Temporal lobe (tissue), 2 donors: ENCODE measurements around the genes CD300LD, KCTD2 and UNK.

- RAMPAGE, long total RNA = no peak
Measured at GRCh38 chr17:74592065-74592572, at the start of gene CD300LD. TSS of gene CD300LD (minus strand) at chr17:74592283.

GRCh38 chr17:74750215-74751086, 2.0 kb downstream of the NHERF1 start:
- RAMPAGE, long total RNA = no peak

- RAMPAGE, long total RNA = no peak
Measured at GRCh38 chr17:74998613-74999249, 11.3 kb downstream of the CDR2L start.

GRCh38 chr17:75046818-75047754, at the start of gene KCTD2:
TSS of gene KCTD2 (plus strand) at chr17:75047225.
- RAMPAGE, long total RNA = start-site peak on the minus strand at chr17:75046947-75046983, 7,926 and 1,591 reads in 2 replicates

- RAMPAGE, long total RNA = no peak
Measured at GRCh38 chr17:75088046-75088464, 301 bp downstream of the SLC16A5 start.

- RAMPAGE, long total RNA = no peak
Measured at GRCh38 chr17:75135769-75136403, 4.3 kb upstream of the NT5C start.

GRCh38 chr17:75152542-75153139, 1.7 kb downstream of the JPT1 start:
- RAMPAGE, long total RNA = no peak

GRCh38 chr17:75155013-75155334, 662 bp upstream of the JPT1 start:
- RAMPAGE, long total RNA = no peak

DNA sequence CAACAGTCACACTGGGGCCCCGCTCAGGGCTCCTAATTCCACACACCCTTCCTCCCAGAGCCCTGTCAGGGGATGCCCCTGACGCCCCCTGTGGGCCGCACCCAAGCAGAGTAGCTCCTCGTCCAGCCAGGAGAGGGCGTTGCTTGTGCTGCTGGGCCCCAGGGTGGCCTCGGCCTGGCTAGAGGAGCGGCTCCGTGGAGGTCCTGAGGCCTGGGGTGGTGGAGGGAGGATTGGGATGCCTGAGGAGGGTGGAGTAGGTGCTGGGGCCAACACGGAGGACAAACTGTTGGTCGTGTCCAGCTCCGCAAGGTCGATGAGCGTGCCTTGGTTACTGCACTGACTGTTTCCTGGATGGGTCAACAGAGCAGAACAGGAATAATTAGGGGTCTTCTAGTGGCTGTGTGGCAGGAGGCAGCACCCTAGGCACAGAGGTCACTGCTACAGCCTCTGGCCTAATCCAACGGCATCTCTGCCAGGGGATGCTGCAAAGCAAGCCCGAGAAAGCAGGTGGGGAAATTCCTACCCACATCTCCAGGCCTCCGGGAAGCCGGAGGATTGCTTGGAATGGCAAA, 20.6 kb downstream of the GGA3 start:
- RAMPAGE, long total RNA = no peak

GRCh38 chr17:75266545-75267192, 4.4 kb downstream of the MIF4GD start:
- RAMPAGE, long total RNA = no peak

DNA sequence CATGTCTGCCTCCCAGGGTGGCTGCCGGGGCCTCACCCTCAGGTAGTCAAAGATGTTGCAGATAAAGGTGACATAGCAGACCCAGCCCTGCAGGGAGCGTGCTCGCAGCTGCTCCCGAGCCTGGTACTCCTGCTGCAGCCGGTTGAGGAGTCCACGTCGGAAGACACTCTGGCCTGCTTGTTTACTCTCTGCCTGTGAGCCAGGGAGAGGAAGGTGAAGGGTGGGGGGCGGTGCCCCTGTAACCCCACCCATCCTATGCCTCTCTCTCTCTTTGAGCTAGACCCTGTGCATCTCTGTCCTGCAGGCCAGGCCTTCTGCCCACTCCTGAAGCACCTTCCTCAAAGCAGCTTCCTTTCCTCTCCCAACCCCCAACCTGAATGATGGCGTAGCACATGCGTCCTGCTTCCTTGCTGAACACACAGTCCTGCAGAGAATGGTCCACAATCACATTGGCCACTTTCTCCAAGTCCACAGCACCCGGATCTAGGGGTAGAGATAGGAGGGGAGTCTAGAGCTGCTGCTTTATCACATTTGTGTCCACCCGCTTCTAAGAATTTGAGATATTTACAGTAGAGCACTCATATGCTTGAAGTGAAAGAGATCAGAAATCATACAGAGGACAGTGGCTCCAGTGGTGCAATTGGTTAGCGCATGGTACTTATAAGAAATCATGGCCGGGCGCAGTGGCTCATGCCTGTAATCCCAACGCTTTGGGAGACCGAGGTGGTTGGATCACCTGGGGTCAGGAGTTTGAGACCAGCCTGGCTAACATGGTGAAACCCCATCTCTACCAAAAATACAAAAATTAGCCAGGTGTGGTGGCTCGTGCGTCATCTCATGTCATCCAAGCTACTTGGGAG, 3.1 kb downstream of the MIF4GD start:
- RAMPAGE, long total RNA = no peak

- RAMPAGE, long total RNA = no peak
Measured at GRCh38 chr17:75313588-75314318, 24.5 kb upstream of the SLC25A19 start.

DNA sequence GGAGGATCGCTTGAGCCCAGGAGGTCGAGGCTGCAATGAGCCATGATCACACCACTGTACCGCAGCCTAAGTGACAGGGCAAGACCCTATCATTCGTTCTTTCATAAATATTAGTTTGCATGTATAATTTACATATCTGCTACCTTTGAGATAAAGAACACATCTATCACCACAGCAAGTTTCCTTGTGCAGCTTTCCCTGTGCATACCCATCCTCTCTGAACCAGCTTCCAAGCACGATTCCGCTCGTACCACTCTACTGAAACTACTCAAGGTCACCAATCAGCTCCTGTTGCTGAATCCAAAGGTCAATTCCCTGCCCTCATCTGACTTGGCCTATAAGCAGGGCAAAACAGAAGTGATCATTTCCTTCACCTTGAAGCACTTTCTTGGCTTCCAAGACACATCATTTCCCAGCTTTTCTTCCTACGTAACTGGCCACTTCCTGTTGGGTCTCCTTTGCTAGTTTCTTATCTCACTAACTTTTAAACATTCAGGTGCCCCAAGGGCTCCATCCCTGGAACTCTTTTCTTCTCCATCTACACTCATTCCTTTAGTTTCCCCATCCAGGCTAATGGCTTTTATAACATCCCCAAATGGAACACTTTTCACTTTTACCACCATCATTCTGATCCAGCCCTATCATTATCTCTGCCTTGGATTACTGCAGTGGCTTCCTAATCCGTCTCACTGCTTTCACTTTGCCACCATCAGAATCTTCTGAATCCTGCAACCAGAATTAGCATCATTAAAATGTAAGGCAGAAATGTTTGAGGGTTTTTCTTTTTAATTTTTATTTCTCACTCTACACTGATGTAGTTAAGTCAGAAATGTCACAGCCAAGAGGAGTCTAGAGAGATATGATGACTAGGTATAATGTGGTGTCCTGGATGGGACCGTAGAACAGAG, 48.8 kb downstream of the GRB2 start:
- RAMPAGE, long total RNA = no peak

DNA sequence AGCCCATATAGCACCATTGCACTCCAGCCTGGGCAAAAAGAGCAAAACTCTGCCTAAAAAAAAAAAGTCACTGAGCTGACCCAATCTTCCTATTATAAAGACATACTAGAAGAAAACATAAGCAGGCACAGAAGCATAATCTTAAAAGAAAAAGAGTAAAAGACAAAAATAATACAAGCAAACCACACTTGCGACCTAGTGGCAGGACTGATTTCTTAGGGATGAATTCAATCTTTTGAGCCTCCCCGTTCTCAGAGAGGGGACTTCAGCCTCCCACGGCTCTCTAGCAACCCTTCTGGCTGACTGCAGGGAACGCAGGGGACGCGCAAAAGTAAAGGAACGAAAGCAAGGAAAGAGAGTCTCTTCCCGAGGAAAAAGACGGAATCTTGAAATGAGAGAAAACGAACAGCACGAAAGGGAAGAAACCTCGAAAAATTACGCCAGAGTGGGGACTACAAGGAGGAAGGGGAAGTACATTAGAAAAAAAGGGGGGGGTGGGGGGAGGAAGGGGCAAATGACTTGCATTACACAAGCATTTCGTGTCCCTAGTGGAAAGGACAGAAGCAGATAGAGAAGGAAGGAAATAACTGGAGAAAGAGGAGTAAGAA, 1.3 kb downstream of the GRB2 start:
- RAMPAGE, long total RNA = no peak

DNA sequence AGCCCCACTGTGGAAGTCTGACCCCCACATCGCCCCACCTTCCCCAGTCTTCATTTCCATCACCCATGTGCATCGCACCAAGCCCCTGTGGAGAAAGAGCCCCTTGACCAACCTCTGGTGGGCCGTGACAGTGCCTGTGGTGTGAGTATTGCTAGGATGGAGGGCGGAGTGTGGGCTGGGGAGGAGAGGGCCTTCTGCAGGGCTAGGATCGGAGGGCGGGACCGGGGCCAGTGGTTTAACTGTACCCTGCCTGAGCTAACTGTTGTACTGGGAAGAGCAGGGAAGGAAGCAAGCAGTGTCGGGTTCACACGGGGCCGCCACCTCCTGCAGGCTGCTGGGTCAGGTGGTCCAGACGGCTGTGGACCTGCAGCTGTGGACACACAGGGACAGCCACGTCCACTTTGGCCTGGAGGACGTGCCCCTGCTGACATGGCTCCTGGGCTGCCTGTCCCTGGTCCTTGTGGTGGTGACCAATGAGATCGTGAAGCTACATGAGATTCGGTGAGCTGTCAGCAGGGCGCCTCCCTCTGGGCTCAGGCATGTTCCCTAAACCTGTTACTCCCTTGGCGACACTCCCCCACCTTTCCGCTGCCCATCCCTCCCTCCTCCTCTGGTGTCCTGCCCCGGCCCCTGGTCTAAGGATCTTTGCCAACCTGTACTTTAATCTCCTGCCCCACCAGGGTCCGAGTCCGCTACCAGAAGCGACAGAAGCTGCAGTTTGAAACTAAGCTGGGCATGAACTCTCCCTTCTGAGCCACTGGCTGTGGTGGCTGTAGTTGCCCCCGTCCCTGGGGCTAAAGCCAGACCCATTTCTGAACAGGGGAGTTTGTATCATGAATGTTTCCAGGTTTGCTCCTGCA, 16.5 kb downstream of the CASKIN2 start:
- RAMPAGE, long total RNA = no peak

DNA sequence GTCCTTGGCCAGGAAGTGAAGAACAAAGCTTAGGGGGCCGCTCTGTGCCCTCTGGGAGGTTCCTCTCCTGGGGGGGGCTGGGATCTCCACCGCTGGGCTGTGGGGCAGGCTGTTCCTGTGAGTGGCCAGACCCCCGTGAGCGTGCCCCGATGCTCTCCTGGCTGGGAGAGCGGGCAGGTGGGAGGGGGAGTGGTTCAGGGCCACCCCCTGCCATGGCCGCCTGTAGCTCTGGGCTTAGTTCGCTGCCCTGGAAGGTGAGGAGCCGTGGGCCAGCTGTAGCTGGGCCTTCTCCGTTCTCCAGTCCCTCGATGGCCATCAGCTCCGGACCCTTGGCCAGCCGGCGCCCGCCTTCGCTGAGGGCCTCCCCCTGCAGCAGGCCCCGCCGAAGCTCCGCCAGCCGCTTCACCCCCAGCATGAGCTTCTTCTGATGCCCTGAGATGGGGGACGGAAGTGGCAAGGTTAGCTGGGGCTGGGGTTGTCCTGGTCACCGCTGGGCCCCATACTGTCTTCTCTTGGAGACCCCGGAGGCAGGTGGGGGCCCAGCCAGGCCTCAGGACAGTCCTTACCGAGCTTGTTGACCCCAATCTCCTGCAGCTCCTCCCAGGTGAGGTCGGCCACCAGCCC, 12.4 kb downstream of the CASKIN2 start:
- RAMPAGE, long total RNA = no peak

GRCh38 chr17:75559197-75559541, 28.4 kb upstream of the MYO15B start:
- RAMPAGE, long total RNA = no peak

DNA sequence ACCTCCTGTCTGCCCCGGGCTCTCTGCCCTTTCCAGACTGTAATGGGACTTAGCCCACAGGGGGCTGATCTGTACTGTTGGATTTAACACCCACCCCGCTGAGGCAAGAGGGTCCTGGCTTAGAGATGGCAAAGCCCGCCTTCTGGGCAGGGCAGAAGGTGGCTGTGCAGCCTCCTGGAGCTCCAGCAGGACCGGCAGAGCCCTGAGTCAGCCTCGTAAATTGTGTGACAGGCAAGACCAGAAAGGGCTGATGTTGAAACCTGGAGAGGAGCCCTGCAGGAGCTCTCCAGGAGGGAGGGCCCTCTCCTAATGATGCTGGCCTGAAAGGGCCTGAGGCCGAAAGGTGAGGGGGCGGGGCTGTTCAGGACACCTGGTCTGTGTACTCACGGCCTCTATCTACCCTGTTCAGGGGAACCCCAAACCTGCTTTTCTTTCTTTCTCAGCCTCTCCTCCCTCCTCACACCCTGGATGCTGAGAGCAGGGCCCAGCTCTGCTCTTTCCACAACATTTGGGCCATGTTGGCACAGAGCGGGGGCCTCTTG, 22.5 kb upstream of the MYO15B start:
- RAMPAGE, long total RNA = no peak

DNA sequence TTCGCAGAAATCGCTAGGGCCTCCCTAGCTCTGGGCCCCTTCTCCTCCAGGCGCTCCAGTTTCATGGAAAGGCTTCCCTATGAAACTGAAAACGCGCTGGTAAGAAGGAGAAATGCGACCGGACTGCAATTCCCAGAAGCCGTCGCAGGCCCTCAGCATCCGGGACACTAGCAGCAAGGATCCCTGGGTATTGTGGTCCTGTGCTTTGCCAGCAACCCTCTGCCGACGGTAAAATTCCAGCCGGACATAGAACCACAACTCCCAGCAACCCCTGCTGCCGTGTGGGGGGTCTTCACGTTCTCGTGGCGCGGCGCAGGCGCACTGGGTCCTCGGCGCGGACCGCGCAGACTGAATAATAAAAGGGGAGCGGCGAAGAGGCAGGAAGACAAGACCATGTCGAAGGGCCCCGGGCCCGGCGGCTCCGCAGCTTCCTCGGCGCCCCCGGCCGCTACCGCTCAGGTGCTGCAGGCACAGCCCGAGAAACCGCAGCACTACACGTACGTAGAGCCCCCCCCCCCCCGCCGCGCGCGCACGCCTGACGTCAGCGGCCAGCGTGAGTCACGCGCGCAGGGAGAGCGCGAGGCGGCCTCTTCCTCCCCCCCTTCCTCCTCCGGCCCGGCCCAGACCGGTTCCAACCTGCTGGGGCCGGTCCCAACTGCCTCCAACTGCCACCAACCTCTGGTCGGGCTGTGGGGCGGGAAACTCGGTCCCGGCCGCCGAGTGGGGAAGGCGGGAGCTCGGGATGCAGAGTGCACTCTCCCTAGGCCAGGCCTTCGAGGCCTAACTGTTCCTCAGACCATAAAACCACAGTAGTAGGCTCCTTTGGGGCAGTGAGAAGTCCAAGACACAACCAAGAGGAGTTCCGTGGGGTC, at the start of gene UNK:
TSS of gene UNK (plus strand) at position 319 of the 872 bp plus-strand sequence.
- RAMPAGE, long total RNA = no peak

GRCh38 chr17:75785812-75786423, 1.3 kb downstream of the UNK start:
- RAMPAGE, long total RNA = no peak